ENCODE measurements around a stretch of chr12.

- PRO-cap, 7 experiments: no peak in any of the 7 experiments
- RAMPAGE, long total RNA, 2 experiments: no peak in any of the 2 experiments
Measured at GRCh38 chr12:115088454-115089065, 404.6 kb upstream of the TBX3 start.

GRCh38 chr12:115089066-115089970 lies 405.3 kb upstream of the TBX3 start:
- PRO-cap, 7 experiments: no peak in any of the 7 experiments
- RAMPAGE, long total RNA, 2 experiments: no peak in any of the 2 experiments

DNA sequence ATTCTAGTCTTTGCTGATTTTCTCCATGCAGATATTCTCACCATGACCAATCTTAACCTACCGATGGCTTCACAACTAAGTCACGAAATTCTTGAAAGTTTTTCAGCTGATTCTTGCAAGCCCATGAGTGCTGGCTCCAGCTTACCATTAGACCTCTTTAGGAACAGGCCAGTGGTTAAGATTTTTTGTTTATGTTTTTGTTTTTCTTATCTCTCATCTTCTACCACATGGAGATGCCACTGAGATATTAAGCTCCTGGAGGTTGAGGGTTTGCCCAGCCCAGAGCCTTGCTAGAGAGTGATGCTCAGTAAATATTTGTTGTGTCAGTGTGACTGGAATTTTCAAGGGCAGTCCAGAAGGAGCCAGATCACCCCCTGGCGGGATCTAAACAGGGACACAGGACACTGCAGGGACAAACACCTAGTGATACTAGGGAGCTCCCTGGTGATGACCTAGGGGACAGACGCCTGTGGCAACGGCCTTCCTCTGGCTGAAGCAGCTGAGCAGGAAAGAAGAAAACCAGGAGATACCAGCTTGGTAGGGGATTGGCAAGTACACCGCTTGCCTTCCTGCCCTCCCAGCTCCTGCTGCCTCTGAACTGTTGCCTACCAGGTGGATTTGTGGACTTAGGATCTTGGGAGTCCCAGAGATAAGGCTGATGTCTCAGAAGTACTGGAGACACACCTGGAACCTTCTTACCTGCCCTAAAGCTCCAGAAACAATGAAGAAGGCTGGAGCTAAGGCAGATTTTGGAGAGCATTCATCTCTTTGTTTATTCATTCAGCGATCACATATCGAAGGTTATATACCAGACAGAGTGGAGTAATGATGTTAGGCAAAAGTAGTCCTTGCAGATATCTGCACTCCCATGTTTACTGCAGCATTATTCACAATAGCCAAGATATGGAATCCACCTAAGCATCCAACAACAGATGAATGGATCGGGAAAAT lies 714.4 kb upstream of the TBX3 start:
- PRO-cap, 7 experiments: no peak in any of the 7 experiments
- RAMPAGE, long total RNA, 2 experiments: no peak in any of the 2 experiments

- PRO-cap, 7 experiments: peak in 2 of 7 experiments; most common plus-strand start chr12:115598958 (in 1); most common minus-strand start chr12:115599301 (in 1)
- RAMPAGE, long total RNA, 2 experiments: no peak in any of the 2 experiments
Measured at GRCh38 chr12:115598830-115600074, 678.2 kb downstream of the MED13L start.

DNA sequence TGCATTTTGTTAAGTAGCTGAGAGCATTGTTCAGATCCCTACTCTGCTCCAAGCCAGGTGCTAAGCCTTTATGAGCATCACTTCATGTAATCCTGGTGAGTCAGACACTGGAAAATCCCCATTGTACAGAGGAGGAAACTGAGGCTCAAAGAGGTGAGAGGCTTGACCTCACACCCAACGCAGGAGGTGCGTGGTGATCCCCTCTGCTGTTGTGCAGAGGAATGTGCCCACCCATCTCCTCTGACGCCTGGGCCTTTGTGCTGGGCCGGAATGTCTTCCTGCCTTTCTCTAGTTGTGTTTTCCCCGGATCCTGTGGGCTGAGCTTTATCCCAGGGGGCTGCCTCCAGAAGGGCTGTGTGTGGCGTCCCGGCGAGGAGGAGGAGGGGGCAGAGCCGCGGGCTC lies 653.8 kb downstream of the MED13L start:
- PRO-cap, 7 experiments: no peak in any of the 7 experiments
- RAMPAGE, long total RNA, 2 experiments: no peak in any of the 2 experiments

DNA sequence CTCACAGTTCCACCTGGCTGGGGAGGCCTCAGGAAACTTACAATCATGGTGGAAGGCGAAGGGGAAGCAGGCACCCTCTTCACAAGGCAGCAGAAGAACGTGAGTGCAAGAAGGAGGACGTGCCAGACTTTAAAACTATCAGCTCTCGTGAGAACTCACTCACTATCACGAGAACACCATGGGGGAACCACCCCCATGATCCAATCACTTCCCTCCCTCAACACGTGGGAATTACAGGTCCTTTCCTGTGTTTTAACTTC lies 358.8 kb downstream of the MED13L start:
- PRO-cap, 7 experiments: no peak in any of the 7 experiments
- RAMPAGE, long total RNA, 2 experiments: no peak in any of the 2 experiments

DNA sequence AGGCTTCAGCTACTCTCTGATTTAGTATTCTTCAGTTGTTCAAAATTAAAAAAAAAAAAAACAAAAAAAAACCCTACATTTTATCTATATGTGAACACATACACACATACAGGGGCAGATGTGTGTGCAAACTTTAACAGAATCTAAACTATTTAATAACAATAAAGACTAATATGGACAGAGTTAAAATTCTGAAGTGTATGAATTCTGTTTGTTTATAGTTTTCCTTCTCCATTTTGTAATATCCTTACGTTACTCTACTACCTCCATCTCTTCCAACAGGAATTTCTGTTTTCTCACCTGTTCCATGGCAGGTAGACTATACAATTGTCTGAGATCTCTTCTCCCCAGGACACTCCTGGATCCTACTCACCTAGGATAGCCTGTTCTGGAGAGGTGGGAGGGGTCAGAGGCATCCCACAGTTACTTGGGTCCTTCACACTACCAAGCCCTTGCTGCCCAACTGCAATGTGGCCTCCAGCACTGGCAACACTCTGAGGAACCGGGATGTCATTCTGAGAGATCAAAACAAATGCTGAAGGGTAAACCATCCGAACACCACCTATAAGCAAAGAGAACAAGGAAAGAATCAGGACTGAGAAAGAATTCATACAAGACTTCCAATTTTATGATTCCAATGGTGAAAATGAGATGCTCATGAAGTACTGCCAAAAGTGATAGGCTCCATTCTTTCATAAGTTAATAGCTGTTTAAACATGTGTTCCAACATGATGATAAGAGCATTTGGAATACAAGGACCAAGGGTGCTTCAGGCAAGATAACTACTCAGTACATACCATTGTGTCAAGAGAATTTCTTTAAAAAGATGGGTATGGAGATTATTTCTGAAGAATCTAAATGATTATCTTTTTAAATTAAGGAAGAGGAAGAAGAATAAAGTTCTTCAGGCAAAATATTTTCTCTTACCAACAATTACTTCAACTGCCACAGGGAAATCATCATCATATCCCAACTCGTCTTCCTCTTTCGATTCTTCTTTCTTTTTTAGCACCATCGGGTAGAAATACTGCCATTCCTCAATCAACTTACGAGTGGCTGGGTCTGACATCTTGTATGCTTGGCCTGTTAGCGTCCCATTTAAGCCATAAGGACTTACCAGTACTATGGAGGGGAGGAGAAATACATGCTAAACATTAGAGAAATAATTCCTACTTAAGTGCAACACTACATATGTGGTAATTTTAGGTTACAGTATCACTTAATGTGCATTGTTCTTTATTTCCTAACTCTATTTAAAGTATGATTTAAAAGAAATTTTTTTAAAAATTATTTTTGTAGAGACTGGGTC lies 258.2 kb downstream of the MED13L start:
- PRO-cap, 7 experiments: no peak in any of the 7 experiments
- RAMPAGE, long total RNA, 2 experiments: no peak in any of the 2 experiments

DNA sequence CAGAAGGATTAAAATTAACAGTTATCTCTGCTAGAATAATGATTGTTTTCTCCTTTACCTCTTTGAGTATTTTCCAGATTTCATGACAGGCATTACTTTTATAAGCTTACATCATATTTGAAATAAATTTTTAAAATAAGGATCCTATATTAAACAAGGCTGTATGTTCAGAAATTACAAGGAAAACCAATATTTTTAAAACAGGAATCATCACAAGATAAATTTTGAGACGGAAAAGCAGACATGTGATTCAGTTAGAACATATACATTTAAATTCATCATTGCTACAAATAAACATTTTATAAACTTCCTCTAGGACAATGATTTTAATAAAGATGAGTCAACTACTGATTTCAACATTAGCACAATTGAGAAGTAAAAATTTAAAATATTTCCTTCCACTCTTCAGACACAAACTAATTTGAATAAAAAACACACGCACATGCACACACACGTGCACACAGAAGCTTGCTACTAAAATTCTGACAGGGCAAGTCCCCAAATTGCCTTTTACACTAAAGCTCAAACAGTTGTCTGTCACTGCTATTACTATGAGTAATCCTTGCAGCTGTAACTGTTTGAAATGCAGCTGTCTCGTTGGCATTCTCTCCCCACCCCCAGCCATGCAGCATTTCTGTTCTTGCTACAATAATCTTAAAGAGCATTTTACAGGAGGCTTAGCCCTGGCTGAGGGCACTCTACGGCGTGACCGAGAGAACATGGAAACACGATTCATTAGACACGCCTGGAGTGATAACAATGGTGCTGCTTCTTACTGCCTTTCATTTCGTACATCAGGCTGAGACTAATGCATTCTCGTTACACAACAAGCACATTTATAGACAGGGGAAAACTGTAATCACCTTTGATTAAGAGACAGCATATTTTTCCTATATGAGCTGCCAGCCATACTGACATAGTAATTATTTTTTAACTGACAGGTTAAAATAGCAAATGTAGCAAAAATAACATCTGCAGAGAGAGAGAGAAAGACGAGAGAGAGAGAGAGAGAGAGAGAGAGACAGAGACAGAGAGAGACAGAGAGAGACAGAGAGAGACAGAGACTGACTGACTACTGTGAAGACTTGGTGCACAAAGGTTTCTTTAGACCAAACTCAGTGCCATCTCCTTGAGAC lies 154.0 kb downstream of the MED13L start:
- PRO-cap, 7 experiments: no peak in any of the 7 experiments
- RAMPAGE, long total RNA, 2 experiments: no peak in any of the 2 experiments

DNA sequence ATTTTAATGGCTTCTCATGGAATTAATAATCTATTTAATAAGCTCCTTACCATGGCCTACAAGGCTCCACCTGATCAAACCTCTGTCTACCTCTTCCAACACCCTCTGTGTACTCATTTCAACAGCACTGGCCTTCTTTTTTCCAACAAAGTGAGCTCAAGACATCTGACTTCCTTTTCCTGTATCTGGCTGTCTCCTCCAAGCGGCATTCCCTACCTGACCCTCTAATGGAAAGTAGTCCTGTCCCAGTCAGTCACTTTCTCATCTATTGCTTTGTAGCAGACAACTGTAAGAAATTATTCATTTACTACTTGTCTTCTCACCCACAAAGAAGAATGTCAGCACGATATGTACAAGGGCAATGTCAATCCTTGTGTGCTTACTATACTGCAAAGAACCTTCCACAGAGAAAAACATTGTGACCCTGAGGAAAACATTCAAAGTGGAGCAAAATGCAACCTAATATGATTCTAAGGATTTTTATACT lies 149.6 kb downstream of the MED13L start:
- PRO-cap, 7 experiments: no peak in any of the 7 experiments
- RAMPAGE, long total RNA, 2 experiments: no peak in any of the 2 experiments

DNA sequence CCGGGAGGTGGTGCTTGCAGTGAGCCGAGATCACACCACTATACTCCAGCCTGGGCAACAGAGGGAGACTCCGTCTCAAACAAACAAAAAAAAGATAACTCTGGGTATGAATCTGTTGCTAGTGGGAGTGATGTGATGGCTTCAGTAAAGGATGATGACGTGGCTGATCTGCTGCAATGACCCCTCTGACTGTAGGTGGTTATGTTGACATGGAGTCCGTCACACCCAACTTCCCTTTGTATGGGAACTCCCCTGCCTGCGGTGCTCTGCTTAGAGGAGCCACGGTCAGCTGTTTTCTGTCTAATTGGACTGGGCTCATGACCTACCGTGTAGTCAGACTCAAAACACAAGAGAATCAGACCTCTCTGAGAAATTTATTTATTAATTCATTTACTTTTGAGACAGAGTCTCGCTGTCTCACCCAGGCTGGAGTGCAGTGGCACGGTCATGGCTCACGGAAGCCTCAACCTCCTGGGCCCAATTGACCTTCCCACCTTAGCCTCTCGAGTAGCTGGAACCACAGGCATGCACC lies 59.2 kb upstream of the MED13L start:
- PRO-cap, 7 experiments: no peak in any of the 7 experiments
- RAMPAGE, long total RNA, 2 experiments: no peak in any of the 2 experiments

- PRO-cap, 7 experiments: no peak in any of the 7 experiments
- RAMPAGE, long total RNA, 2 experiments: no peak in any of the 2 experiments
Measured at GRCh38 chr12:116366231-116366894, 88.9 kb upstream of the MED13L start.

DNA sequence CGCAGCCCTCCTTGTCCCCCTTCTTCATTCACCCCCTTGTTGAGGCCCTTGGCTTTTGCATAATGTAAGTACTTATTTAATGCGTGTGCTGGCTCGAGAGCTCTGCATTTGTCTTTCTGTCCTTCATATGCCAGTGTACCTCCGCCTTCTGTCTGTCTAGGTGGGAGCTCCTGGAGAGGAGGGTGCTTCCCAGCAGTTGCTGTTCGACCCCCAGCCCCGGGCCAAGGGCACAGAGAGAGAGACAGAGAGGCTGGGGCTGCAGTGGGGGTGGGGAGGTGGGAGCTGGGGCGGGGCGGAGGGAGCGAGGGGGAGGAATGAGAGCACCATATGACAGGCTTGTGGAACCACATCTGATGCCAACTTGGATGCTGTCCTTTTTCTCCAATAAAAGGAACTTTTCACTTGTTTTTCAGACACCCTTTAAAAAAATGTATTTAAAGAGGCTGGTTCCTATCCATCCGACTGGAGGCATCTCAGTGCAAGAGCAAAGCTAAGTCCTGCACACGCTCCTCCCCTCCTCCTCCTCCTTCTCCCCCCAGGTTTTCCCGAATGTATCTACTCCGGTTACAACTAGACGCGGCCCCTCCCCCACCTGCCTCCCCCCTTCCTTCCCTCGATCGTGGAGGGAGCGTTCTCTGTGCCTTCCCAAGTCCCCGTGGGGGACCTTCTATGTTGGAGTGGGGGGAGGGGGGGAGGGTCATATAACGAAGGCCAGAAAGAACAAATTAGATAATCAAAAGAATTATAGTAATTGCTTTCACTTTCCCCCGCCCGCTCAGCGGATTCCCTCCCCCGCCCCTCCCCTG lies 25.4 kb upstream of the MAP1LC3B2 start:
- PRO-cap, 7 experiments: peak in 7 of 7 experiments; most common plus-strand start position 631 of the sequence (in 5); most common minus-strand start position 486 of the sequence (in 3)
- RAMPAGE, long total RNA, 2 experiments: no peak in any of the 2 experiments

GRCh38 chr12:116537274-116537798 lies 21.8 kb upstream of the MAP1LC3B2 start:
- PRO-cap, 7 experiments: no peak in any of the 7 experiments
- RAMPAGE, long total RNA, 2 experiments: no peak in any of the 2 experiments

DNA sequence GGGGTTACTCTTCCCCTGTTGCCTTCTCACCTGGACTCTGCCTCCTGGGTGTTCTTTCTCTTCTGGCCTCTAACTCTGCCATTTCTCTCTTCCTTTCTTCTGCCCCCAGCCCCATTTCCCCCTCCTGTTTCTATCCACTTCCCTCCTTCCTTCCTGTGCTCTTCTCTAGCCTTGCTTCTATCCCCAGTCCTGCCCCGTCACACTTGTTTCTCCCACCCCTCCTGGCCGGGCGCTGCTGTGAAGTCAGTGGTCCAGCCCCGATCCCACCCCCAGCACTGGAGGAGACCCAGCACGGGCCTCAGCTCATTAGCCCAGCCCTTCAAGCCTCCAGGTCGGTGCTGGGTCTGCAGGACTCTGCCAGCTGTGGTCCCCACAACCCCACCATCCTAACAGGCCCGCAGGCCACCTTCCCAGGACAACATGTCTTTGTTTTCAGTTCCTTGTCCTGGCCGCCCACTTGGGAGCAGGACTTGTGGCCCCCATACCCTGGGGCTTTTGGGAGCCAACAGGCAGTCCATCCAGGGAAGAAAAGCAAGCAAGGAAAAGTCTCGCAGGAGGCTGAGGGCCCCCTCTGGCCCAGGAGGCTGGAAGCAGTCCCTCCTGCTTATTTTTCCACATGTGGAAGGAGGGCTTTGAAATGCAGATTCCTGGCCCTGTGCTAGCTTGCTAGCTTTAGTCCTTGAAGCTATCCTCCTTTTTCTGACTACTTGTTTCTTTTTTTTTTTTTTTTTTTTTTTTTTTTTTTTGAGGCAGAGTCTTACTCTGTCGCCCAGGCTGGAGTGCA lies 60.0 kb downstream of the HRK start:
- PRO-cap, 7 experiments: peak in 2 of 7 experiments; most common plus-strand start position 333 of the sequence (in 2)
- RAMPAGE, long total RNA, 2 experiments: no peak in any of the 2 experiments

- PRO-cap, 7 experiments: no peak in any of the 7 experiments
- RAMPAGE, long total RNA, 2 experiments: no peak in any of the 2 experiments
Measured at GRCh38 chr12:116850164-116850704, 31.0 kb downstream of the HRK start.

- PRO-cap, 7 experiments: no peak in any of the 7 experiments
- RAMPAGE, long total RNA, 2 experiments: no peak in any of the 2 experiments
Measured at GRCh38 chr12:116855839-116856532, 25.3 kb downstream of the HRK start.

DNA sequence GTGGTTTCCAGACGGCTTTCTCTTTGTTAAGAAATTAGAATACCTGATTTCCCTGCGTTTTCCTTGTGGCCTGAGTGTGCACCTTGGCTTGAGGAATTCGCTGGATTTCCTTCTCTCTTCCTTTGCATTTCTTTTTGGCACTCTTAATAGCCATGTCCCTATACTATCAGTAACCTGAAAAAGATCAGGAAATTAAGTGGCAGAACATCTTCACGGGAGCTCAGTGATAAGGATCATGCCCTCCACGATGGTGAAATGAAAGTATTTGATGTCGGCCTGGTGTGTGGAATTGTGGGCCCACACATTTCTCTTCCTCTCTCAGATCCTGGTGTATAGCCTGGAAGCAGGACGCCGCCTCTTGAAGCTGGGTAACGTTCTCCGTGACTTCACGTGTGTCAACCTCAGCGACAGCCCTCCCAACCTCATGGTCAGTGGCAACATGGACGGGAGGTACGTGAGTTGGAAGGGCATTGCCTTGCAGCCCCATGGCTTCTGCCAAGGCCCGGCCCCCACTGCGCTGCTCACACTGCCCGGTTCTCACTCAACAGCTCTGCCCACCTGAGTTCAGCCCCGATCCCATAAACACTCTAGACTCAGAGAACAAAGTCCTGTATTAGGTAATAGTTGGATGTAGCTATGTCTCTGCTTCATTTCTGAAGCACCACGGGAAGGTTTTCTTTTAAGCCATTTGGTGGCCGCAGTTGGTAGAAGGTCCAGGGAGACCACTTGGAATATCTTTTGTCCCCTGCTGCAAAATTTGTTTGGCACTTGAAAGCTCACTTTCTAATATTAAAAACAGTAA lies 89.0 kb downstream of the TESC start:
- PRO-cap, 7 experiments: no peak in any of the 7 experiments
- RAMPAGE, long total RNA, 2 experiments: no peak in any of the 2 experiments

- PRO-cap, 7 experiments: no peak in any of the 7 experiments
- RAMPAGE, long total RNA, 2 experiments: no peak in any of the 2 experiments
Measured at GRCh38 chr12:117030430-117031107, 68.6 kb downstream of the TESC start.

DNA sequence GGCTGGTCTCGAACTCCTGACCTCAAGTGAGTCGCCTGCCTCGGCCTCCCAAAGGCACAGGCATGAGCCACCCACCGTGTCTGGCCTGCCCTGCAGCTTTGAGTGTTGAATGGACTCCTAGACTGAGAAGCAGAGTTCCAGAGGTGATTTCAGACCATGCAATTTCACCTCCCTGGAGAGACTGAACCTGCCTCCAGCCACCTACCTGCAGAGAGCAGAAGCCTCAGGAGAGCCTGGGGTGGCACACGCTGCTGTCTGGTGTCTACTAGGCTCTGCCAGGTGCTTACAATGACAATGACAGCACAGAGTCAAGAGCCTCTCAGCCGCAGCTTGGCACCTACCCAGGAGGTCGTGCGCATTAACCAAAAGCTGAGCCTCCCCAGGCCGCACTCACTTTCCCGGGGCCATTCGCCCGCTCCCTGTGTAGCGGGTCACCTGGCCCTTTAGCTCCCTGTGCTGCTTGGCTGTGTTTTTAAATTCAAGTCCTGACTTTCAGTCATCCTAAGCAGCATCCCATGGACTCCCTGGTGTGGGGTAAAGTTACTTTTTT lies 63.2 kb downstream of the TESC start:
- PRO-cap, 7 experiments: no peak in any of the 7 experiments
- RAMPAGE, long total RNA, 2 experiments: no peak in any of the 2 experiments

DNA sequence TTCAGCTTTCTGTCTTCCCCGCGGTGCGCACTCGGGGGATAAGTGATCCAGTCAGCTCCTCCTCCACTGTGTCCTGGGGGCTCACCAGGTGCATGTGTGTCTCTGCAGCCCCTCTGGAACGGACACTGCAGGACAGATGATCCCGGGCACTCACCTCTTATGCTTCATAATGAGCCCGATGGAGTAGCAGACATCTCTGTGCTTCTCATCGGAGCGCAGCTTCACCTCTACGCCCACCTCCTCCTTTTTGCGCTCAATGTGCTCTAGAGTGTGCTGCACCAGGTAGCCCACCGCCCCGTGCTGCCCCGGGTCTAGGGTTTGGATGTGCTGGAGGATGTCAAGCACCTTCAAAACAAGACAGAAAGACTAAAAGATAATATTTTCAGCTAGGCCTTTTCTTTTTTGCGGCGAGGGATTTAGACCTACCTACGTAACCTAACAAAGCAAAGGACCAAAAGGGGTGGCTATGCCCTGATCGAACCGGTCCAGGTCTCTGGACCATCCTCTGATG lies 32.5 kb downstream of the FBXO21 start:
- PRO-cap, 7 experiments: no peak in any of the 7 experiments
- RAMPAGE, long total RNA, 2 experiments: no peak in any of the 2 experiments